Diencephalon (tissue), 2 donors: ENCODE data around the gene SLC25A28.

GRCh38 chr10:98444236-98444685, 2.5 kb downstream of the HPS1 start:
- RAMPAGE, long total RNA = no peak

GRCh38 chr10:98778017-98778901, 331.5 kb upstream of the HPS1 start:
- RAMPAGE, long total RNA = no peak

DNA sequence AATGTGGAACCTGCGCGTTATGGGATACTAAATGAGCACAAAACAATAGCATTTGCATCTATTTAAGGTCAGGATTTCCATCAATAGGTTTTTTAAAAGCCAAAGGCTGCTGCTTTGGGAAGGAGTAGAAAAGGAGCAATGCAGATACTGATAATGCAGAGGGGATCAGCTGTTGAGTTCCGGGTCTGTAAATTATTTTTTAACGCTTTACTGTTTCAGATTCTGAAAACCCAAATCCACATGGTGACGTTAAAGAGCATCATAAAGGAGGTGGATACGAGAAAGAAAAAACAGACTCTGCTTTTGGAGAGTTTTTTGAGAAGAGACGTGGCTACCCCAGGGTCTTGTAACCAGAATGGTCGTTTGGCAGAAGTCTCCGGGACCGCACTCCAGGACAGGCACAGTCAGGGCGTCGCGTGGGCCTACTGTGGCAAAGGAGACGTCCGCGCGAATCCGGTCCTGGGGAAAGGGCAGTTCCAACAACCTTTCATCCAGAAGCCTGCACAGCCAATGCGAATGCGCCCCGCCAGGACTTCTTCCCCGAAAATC, 2.2 kb downstream of the HPSE2 start:
- RAMPAGE, long total RNA = no peak

DNA sequence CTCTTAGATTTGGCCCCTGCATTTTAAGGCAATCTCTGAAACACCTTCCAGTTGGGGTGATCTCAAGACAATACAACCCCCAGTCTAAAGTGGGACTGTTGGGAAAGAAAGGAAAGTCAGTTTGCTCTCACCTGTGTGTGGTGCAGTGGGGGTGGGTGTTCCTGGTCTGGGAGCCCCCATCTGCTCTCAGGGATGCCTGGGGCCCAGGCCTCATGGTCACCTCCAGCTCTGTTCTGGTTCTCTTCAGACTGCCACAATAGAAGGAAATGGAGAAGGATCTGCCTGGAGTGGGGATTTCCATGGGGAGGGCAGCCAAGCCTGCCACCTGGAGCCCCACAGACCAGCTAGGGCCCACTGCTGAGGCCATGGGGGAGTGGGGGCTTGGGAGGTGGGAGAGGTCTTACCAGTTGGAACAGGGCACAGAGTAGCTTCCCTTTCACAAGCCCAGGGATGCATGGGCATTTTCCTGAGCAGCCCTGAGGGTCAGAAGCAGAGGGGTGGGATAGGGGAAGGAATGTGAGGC, 6.5 kb upstream of the NKX2-3 start:
- RAMPAGE, long total RNA = no peak

GRCh38 chr10:99529877-99530415, 2.8 kb upstream of the NKX2-3 start:
- RAMPAGE, long total RNA = no peak

GRCh38 chr10:99619727-99620639, at the start of gene SLC25A28:
SLC25A28 (minus strand) TSS chr10:99620439.
- RAMPAGE, long total RNA = no peak

DNA sequence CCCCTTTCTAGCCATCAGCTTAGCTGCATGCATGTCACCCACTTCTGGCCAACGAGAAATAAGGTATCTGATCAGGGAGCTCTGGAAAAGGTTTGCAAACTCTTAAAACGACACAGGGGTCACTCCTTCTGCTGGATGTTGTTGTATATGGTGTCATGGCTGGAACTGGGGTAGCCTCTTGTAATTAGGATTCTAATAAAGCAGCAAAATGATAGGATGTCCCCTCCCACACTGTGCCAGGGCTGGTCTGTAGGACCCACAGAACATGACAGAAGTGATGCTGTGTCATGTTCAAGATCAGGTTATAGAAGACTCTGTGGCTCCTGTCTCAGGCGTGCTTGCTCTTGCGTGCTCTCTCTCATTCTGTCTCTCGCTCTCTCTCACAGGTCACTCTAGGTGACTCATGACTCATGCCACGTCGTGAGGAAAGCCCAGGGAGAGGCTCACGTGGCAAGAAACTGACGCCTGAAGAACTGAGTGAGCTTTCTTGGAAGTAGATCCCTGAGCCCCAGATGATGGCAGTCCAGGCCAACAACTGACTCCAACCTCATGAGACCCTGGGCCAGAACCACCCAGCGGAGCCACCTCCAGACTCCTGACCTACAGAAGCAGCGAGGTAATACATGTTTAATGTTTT, 103.4 kb downstream of the DNMBP start:
- RAMPAGE, long total RNA = no peak

GRCh38 chr10:99921803-99922623, 87.7 kb downstream of the DNMBP start:
- RAMPAGE, long total RNA = no peak

- RAMPAGE, long total RNA = no peak
Observed at GRCh38 chr10:99927702-99928288, 82.0 kb downstream of the DNMBP start.

DNA sequence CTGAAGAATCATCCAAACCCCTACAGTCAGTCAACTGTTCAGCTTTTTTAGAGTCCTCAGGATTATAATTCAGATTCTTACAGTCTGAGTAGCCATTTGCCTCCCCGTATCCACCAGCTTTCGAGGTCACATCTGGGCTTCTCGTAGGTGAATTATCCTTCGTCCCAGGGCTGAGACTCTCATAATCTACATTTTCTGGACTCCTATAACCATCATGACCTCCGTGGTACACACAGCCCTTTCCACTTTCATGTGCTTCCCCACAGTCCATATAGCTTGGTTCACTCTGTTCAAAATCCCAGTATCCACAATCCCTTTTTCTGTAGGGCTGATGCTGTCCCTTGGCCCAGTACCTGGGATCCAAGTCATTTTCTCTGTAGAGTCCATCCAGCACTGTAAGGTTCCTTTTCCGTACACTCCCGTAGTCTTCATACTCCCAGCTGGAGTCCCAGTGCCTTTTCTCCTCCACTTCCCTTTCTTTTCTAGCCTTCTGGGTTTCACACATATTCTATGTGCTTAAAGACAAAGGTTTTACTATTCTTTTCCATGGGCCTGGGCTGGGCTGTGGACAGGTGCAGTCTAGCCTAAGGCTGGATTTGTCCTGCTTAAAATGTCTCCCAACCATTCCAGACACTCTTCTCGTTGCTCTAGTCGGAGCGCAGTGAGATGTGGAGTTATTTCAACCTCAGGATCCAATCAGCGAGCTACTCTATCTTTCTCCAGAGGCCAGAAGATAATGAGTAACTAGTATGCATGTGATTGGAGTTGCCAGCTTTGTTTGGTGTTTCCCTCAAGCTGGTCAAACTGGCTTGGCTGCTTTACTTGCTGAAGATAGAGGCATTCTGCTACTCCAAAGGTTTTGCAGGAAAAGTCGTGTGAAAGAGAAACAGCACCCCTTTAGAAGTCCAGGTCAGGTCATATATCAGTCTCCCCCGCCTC, 79.2 kb downstream of the DNMBP start:
- RAMPAGE, long total RNA = no peak

- RAMPAGE, long total RNA = no peak
Observed at GRCh38 chr10:100038604-100039096, 28.9 kb upstream of the DNMBP start.

GRCh38 chr10:100276129-100276474, 8.7 kb upstream of the CWF19L1 start:
- RAMPAGE, long total RNA = no peak

- RAMPAGE, long total RNA = no peak
Observed at GRCh38 chr10:100356029-100356827, 9.2 kb downstream of the SCD start.

- RAMPAGE, long total RNA = no peak
Observed at GRCh38 chr10:100360759-100361139, 13.7 kb downstream of the SCD start.

- RAMPAGE, long total RNA = no peak
Observed at GRCh38 chr10:100653854-100654454, 91.4 kb upstream of the PAX2 start.

GRCh38 chr10:100654805-100655883, 90.2 kb upstream of the PAX2 start:
- RAMPAGE, long total RNA = no peak

- RAMPAGE, long total RNA = no peak
Observed at GRCh38 chr10:100744788-100745332, 522 bp upstream of the PAX2 start.

- RAMPAGE, long total RNA = no peak
Observed at GRCh38 chr10:100893919-100894429, 18.8 kb upstream of the SLF2 start.

DNA sequence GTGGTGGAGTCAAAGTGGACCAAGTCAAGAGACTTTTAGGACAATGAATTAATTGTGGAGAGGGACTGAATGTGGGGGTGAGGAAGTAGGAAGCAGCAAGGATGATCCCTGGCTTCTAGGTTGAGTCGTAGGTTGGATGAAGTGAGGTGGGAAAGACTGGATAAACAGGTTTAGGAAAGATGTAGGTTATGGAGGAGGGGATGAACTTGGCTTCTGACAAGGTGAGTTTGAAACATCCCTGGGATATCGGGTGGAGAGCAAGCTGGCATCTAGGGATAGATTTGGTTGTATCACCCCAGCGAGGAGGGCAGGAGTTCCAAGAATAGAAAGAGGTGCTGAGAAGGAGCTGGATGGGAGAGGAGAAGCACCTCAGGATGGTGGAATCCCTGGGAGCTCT, 7.6 kb downstream of the SEMA4G start:
- RAMPAGE, long total RNA = no peak

GRCh38 chr10:101017956-101018927, 12.7 kb downstream of the PDZD7 start:
- RAMPAGE, long total RNA = no peak